Endometrial microvascular endothelial cells (primary cell): ENCODE measurements around the genes MAP3K6 and AHDC1.

GRCh38 chr1:27161570-27162051, 6.7 kb upstream of the SLC9A1 start:
- RAMPAGE, long total RNA = no peak

DNA sequence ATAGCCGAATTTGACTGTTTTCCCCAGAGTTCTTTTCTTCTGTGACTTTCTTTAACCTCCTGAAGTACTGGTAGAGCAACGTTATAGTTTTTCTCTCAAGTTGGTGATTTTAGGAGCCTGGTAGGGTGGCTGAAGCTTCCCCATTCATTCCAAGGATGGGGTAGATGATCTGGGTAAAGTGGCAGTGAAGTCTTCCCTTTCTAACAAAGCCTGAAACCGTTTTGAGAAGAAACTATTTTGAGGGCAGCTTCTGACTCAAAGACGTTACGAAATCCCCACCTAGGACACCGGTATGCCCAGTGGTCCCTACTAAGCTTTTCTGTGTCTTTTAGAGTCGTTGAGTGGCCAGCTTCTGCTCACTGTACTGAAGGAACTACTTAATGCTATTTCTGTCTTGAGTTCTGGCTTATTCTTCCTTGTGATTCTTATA, 1.3 kb downstream of the WDTC1 start:
- RAMPAGE, long total RNA = no peak

DNA sequence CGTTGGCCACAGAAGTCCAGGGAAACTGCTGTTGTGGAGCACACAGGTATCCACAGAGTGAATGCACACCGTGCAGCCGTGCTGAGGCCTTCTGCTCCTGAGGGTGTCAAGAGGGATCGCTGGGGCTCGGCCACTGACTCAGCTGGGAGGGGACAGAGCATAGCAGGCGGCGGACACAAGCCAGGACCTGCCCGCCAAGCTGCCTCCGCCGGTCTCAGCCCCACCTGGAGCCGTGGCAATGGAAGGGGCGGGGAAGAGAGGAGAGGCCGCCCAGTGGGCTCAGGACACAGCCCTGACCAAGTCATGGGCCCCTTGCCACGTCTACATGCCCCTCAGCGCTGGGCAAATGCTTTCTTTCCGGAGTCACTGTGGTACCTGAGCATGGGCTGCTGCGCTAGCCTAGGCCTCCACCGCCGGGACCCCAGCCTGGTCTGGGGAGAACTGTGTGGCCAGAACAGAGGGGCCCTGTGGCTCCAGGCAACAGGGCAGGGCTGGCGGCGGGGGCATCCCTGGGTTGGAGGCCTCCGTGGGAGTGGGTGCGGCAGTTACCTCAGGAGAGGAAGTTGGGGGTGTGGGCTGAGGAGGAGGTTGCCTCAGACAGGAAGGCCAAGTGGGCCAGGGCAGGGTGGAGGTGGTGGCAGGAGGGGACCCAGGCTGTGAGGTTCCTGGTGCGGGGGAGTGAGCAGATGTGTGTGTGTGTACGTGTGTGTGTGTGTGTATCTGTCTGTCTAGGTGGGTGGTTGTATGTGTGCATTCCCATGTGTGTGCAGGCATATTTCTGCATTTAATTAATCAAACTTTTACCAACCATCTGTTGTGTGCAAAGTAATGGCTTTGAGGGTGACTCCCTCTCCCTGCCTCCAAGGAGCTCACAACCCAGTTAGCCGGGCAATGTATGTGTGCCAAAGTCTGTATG, 1.3 kb downstream of the SYTL1 start:
- RAMPAGE, long total RNA = no peak

DNA sequence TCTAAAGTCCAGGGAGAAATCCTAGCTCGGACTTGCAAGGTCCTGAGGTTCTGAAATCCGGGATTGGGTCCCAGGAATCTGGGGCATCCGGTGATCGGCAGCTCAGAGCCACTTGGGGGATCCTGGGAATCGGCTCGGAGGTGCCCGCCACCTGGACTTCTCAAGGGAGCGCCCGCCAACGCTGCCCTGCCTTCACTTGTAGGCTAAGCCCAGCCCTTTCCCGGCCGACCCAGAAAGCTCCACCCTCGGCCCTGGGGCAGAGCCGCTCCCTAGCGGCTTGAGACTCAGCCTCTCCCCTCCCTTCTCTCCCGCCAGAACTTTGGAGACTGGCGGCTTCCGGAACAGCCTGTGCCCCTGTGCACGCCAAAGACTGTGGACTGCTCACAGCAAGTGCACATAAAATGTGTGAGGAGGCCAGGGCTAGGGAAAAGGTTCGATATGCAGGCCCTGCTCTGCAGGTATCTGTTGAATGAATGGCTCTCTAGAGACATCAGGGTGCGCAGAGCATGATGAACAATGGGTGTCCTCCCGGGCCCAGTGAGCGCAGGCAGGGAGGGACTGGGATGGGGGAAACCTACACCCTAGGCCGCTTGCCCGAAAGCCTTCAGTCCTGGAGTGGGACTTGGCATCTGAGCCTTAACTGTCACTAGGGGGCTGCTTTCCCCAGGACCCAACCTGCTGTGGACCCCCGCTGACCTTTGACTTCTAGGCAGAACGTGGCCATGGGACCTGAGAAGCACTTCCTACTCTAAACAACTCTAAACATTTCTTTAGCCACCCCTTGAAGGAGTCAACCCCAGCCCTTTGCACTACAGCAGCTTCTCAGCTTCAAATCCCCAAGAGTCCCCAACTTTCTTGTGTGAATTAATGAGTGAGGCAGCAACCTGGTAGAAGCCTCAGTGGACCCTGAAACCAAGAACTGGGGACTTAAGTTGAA, at the start of gene MAP3K6:
Gene MAP3K6 (minus strand): TSS at position 200 of the 937 bp plus-strand sequence.
- RAMPAGE, long total RNA = no peak

- RAMPAGE, long total RNA = no peak
These were observed 37.5 kb downstream of the GPR3 start for GRCh38 chr1:27429870-27430305.

- RAMPAGE, long total RNA = no peak
These were observed 44.0 kb downstream of the GPR3 start for GRCh38 chr1:27436325-27436941.

GRCh38 chr1:27445009-27446000, 44.7 kb downstream of the WASF2 start:
- RAMPAGE, long total RNA = no peak

DNA sequence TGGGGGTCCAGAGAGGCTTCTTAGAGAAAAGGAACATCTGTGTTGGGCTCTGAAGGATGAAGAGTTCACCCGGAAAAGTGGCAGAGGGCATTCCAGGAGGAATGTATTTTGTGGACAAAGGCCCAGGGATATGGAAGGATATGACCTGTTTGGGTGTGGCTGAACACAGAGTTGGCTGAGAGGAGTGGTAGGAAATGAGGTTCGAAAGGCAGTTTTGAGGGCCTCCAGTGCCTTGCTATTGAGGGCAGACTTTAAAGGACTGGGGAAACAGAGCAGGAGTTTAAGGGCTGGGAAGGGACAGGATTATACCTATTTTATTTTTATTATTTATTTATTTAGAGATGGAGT, 27.3 kb upstream of the WASF2 start:
- RAMPAGE, long total RNA = no peak

- RAMPAGE, long total RNA = no peak
These were observed 37.1 kb upstream of the WASF2 start for GRCh38 chr1:27526809-27527706.

GRCh38 chr1:27569014-27569425, 34.9 kb downstream of the AHDC1 start:
- RAMPAGE, long total RNA = no peak

GRCh38 chr1:27603347-27604640, at the start of gene AHDC1:
Gene AHDC1, minus strand, starts transcription at chr1:27604144.
- RAMPAGE, long total RNA = start-site peak on the minus strand at chr1:27604143-27604201, 34 and 36 reads in 2 replicates

- RAMPAGE, long total RNA = no peak
These were observed 11.6 kb downstream of the IFI6 start for GRCh38 chr1:27660353-27660781.

GRCh38 chr1:27666032-27666680, 5.8 kb downstream of the IFI6 start:
- RAMPAGE, long total RNA = no peak

- RAMPAGE, long total RNA = no peak
These were observed 12.7 kb downstream of the THEMIS2 start for GRCh38 chr1:27884998-27885423.

DNA sequence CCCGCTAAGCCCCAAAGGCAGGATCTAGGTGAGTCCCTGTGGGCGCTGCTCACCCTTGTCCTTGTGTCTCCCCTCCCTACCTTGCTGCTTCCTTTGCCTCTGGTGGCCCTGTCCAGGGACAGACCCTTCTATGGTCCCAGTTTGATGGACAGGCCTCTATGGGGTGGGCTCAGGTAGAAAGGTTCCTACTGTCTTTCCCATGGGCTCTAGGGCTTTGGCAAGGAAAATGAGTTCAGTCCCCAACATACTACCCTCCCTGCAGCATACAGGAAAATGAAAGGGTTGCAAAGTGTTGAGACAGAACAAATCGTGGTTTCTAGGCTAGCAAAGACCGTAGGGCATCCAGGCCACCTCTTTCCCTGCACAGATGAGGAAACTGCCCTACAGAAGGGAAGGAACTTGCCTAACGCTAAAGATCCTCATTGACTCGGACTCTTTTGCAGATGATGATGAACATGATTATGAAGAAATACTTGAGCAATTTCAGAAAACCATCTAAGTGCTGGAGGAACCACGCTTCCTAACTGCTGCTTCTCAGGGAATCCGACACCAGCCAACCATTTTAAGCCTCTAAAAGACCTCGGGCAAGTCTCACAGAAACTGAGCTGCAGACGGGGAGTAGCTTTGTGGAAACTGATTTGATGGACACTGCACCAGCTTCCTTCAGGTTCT, 13.2 kb downstream of the THEMIS2 start:
- RAMPAGE, long total RNA = no peak

DNA sequence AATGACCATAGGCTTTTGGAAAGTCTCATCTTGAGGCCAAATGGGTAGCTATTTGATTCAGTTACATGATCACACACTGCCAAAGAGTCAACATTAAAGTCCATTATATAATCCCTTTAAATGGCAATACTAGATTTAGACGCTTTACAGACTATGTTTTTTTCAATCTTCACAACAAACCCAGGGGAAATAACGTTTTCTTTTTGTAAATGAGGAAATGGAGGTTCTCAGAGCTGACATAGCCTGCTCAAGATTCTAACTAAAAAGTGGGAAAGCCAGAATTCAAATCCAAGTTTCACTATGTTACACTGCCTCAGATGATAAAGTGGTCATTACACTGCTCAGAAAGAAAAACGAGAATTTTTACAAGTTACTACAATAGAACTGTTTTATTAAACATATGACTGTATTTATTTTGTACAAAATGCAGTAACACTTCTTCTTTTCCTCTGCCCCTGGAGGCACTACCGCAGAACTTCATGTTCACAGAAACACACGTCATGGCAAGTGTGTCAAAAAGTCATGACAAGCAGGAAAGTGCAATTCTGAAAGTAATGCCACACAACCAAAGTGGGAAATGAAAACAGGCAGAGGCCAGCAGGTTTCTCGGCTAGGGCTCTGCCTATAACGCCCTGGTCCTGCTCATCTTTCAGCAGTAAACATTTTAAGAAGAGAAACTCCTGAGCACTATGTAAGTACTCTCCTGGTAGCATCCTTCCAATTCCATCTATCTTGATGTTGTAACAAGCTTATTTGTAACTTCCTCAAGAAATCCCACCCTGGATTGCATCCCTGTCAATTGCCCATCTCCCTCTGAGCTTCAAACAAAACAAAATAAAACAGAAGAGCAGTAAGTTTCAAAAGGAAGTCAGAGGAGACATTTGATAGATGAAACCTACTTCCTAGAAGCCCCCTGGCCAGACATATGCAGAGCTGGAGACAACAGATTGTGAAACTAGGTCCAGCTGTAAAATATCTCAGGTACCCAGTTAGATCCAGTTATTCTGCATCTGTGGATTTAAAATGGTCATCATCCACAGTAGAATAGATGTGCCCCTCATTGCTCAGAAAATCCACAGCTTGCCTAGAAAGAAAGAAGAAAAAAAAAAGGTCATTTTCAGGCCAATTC, 19.2 kb downstream of the THEMIS2 start:
- RAMPAGE, long total RNA = no peak

DNA sequence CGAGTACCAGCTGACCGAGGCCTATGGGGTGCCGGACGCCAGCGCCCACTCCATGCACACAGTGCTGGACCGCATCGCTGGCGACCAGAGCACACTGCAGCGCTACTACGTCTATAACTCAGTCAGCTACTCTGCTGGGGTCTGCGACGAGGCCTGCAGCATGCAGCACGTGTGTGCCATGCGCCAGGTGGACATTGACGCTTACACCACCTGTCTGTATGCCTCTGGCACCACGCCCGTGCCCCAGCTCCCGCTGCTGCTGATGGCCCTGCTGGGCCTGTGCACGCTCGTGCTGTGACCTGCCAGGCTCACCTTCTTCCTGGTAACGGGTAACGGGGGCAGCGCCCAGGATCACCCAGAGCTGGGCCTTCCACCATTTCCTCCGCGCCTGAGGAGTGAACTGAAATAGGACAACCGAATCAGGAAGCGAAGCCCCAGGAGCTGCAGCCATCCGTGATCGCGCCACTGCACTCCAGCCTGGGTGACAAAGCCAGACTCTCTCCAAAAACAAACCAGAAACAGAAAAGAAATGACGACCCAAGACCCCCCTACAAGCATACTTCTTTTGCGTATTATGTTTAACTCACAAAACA, 1.1 kb upstream of the XKR8 start:
- RAMPAGE, long total RNA = no peak

DNA sequence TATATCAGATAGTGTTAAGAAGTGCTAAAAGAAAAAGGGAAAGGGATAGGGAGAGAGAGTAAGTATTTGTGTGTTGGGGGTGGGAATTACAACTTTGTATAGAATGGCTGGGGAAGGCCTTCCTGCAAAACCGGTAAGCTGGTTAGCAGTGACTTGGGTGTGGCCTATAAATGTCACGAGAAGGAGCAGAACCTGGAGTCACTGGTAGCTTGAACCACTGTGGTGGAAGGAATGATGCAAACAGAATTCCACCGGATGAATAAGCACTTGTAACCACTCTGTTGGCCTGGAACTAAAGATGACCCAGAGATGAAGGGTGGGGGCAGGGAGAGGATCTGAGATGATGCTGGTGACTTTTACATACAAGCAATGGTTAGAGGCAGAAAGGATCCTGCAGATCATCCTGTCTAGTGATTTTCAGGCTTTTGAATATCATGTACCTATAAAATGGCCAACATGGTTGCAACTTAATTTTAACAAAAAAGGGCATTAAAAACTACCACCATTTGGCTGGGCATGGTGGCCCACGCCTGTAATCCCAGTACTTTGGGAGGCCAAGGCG, 9.0 kb downstream of the XKR8 start:
- RAMPAGE, long total RNA = no peak

DNA sequence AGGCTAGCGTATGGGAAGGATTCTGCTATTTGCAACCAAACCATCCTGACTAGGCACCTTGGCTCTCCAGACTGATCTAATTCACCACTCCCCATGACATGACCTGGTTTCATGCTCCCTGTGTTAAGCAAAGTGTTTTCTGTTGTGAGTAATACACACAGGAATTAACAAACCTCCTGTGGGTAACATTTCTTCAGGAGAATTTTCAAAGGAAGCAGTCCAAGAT, 35.3 kb upstream of the EYA3 start:
- RAMPAGE, long total RNA = no peak

DNA sequence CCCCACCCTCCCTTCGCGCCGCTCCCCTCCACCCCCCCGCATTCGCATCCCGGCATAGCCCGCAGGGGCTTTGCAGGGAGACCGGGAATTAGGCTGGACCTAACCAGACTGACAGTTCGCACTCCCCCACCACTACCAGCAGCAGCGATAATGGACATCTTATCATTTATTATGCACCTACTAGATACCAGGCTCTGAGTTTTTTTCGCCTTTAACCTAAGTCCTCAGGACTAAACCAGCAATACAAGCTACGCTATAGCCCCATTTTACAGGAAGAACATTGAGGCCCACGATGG, 1.3 kb downstream of the SESN2 start:
- RAMPAGE, long total RNA = no peak